Right common carotid artery plus branches (tissue), 1 donor: ENCODE measurements around a stretch of chr10.

DNA sequence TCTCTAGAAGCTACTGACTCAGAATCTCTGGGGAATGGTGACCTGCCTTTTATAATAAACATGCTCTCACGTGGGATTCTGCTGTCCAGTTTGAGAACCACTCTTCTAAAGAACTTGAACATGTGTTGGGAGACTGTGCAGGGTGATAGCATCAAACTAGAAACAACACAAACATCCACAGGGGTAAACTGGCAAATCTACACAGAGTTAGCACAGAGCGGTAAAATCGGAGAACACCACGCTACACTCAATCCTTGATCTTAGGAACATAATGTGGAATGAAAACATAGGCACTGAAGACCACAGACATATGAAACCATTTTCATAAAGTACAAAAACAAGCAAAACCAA, 79.1 kb downstream of the WDR37 start:
- PRO-cap = no peak

DNA sequence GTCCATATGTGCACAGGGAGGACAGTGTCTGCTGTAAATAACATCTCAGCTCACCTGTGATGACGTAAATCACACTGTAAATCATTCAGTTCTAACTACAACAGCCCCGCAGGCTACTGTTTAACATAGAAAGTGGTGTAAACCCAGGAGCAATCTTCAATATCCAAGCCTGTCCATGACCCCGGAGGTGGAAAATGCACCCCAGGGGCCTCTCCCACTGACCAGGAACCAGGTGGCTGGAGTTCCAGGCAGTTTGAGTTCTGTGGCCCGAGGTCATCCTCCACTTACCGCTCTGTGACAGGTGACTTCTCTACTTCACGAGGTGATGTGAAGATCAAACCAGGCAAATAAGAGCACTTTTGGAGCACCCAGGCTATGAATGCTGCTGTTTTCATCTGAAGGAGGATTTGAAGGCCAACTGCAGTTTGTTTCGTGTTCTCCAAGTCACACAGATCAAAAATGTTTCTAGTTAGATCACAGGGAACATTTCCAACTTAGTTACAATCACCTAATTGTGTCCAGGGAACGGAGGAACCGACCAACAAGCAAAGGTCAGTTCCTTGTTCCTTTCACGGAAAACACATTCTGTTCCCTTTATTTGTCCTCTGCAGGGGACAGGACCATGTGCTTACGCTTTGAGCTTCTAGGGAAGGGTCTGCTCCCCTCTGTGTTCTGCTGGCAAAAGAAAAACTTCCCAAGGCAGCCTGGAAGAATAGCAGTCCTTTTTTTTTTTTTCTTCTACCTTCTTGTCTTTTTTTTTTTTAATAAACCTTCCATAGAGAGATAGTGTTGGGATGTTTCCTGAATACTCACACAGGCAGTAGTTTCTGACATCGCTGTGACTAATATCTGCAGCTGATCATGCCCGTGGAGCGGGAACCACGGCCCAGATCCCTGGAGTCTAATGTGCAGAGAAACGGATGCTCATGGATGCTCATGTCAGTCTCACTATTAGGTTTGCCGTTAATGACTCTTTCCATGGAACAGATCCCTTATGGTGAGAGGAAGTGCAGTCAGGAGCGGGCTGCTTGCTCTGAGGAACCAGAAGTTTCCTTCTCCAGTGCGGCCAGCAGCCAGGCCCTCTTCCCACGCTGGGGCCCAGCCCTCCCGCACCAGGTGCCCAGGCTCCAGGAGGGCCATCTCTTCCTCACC, 132.1 kb downstream of the WDR37 start:
- PRO-cap = bidirectional peak, plus-strand start at position 697 of the sequence, minus-strand start at position 409 of the sequence; unidirectional peak, plus-strand start at position 889 of the sequence

DNA sequence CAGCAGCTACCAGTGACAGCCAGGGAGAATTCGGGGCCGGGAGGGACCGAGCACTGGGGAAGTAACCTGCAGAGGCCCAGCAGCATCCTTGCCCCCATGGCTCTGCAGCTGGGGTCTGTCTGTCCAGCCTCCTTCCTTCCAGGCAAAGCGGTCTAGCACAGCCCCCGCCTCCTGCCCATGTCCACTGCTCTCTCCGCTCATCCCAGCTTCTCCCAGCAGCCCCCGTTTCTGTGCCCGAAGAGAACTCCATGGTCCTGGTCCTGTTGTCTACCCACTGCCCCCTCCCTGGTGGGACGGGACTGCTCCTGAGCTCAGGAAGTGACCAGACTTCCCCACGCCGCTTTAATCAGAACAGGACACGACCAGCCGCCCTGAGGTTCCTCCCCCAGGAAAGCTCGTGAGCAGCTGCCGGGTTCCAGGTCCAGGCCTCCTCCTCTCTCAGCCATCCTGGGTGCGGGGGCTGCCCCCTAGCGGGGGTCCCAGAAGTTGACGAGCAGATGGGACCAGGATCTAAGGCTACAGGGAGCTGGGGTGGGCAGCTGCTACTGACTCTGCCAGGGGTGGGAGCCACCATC, 187.5 kb downstream of the WDR37 start:
- PRO-cap = no peak

- PRO-cap = no peak
Observed at GRCh38 chr10:1448280-1448942, 288.9 kb downstream of the ADARB2 start.

- PRO-cap = no peak
Observed at GRCh38 chr10:2986289-2986788, 81.0 kb upstream of the PFKP start.

DNA sequence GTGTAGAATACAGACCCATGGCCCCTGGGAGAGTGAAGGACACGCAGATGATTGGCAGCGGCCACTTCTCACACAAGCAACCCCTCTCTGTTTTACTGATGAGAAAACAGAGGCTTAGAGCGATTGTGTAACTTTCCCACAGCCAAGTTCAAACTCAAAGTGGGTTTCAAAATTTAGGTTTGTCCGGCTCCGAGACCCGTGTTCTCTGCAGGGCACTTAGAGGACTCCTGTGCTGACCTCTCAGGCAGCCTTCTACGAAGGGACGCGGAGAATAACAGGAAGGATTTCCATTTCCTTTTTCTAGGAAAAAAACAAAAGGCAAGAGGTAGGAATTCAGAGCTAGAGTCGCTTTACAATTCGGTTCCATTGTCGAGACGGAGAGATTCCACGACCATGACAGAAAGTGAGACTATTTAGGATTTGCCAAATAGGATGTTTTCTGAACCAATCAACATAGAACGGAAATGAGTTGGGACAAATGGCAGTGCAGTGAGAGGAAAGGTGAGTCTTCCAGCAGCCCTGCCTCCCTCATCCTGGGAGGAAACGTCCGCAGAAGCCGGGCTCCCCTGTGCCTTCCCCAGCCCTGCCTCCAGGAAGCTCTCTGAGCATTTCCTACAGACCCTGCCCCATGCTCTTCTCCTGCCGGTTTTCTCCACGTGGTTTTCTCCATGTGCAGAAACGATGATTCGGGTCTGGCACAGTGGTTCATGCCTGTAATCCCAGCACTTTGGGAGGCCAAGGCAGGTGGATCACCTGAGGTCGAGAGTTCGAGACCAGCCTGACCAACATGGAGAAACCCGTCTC, 67.8 kb upstream of the PITRM1 start:
- PRO-cap = bidirectional peak, plus-strand start at position 531 of the sequence, minus-strand start at position 405 of the sequence

- PRO-cap = bidirectional peak, plus-strand start at chr10:3468524, minus-strand start at chr10:3468256
Observed at GRCh38 chr10:3468071-3468799, 295.7 kb upstream of the PITRM1 start.

DNA sequence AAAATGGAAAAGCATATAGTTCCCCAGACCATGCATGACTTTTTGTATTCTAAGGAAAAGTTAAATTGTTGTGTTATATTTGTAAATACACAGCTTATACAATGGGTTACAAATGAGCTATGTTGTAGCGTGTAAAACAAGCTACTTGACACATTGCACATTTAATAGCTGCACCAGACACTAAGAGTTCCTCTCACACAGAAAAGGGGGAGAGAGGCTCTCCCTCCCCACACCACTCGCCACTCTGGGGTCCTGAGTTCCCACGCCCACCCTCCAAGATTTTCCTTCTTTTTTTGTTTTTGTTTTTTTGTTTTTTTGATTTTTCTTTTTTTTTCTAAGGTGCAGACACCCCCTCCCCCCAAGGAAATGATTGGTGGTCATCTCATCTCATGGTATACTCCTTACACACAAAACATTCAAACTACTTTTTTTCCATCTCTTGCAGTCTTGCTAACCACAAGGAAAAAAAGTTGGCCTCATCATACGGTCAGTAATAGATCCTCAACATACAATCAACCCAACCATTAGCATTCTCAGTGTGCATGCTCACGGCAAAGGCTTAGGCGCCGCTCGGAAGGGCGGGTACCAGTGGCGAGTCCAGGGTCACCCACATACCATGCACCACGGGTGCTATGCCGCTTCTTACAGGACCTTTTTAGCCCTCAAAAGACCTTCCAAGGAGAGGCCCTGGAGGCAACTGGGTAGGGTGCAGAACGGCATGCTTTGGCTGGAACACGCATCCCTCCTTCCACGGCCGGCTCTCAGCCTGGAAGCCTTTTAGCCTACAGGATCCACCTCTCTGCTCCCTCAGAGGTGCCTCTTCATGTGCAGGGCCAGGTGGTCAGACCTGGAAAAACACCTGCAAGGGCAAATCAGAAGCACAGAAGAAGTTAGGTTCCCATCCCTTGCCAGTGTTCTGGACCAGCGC, 6.0 kb downstream of the KLF6 start:
- PRO-cap = no peak

DNA sequence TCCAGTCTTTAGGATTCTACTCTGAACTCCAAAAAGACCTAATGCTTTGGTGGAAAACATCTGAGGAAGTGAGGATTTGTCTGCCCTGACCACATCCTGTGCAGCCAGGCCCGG, 3.7 kb downstream of the KLF6 start:
- PRO-cap = bidirectional peak, plus-strand start outside the sequence, minus-strand start at position 70 of the sequence

GRCh38 chr10:3803687-3804872, 19.1 kb upstream of the KLF6 start:
- PRO-cap = no peak

DNA sequence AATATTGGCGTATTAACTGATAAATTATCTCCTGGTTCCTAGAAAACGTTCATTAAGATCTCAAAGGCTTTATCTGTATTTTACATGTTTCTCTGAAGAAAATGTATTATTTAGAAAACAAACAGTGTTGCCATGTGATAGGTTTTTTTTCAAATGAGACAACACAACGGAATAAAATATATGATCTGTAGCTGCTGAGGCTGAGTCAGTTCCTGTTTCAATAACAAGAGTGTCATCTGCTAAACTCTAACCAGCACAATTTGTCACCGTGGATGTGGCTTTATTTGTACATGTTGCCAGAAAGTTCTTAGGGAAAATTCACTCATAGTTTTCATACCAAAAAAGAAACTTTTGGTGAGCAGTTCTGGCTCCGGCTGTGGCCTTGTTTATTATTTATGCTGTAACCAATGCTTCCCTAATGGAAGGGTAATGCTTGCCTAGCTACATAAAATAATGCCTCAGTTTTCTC, 20.2 kb upstream of the KLF6 start:
- PRO-cap = no peak

DNA sequence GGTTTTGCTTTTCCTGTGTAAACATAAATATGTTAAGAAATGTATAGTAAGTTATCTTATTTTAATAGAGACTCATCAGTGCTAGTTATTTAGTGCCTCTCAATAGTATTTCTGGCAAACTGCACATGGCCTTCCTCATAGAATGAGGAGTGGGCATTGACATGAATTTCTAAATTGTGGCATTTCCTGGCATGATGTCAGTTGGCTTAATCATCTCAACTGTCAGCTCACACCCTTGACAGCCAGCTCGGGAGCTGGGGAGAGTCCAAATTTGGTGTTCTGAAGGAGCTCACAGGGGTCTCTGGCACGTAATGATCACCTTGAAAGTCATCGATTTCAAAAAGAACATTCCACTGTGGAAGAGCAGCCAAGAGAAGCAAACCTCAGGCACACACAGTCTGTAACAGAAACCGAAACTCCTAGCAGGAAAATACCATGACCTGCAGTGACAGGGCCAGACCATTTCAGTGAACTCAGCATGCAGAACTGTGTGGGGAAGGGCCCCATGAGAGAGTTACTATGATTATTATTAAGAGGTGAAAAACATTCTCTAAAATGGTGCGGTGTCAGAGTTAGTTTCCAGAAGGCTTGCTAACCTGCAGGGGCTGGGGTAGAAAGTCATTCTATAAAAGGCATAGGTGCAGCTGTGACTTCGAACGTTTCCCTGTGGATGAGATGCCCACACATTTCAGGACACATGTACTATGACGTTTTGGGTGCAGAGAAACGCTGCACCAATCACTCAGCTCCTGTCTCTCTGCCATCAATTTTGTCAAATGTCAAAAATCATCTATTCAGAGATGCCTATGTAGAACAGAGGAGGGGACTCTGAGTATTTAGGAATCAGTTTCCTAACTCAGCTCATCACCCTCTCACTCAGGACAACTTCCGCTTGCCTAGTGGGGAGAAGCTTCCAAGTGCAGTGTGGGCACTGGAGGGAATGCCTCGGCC, 26.4 kb upstream of the KLF6 start:
- PRO-cap = bidirectional peak, plus-strand start at position 457 of the sequence, minus-strand start at position 405 of the sequence

DNA sequence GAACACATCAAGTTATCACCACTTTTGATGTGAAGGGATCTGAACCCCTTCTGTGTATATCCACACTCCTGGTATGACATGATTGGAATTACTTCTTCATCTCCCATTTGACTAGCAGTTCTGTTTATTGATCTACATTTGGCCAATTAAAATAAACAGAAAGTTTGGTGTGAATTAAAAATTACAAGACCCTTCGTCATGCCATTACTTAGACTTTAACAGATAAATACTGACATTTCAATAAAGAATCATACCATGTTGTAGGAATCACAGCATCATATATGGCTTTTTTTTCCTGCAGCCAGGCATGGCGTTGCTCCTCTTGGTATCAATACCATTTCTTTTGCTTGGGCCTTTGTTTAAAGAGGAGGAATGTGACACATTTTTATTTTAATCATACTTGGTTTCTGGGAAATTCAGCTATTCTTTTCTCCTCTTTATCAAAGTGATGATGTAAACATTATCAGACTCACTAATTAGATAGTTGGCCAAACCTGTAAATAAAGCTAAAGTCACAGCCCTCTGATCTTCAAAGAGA, 38.6 kb upstream of the KLF6 start:
- PRO-cap = unidirectional peak, plus-strand start at position 287 of the sequence

GRCh38 chr10:3825232-3825734, 40.3 kb upstream of the KLF6 start:
- PRO-cap = no peak

- PRO-cap = unidirectional peak, minus-strand start at chr10:3853770; unidirectional peak, minus-strand start at chr10:3853809
Observed at GRCh38 chr10:3853417-3854055, 68.5 kb upstream of the KLF6 start.

DNA sequence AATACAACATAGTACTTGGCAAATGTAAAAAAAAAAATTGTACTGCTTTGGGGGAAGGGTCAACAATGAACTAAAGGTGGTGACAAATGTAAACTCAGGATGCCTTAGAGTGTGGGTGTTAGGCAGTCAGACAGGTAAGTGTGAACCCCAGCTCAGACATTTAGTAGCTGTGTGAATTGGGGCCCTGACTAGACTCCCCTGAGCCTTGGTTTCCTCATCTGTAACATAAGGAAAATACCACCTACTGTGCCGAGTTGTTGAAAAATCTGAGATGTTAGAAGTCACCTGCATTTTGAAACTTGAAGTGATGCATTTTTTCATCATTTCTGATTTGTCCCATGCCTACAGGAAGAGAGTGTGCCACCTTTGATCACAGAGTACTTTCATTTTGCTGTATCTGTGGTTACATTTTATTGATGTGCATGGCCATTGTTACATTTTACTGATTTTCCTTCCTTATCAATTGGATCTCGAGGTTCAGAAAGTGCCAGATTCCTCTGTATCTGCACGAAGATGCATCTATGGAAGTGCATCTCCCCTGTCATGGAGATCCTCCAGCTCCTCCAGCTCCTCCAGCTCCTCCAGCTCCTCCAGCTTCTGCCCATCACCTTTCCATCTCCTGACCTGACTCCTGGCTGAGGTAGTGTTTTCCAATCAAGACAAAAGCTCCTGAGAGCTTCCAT, 90.6 kb upstream of the KLF6 start:
- PRO-cap = no peak

DNA sequence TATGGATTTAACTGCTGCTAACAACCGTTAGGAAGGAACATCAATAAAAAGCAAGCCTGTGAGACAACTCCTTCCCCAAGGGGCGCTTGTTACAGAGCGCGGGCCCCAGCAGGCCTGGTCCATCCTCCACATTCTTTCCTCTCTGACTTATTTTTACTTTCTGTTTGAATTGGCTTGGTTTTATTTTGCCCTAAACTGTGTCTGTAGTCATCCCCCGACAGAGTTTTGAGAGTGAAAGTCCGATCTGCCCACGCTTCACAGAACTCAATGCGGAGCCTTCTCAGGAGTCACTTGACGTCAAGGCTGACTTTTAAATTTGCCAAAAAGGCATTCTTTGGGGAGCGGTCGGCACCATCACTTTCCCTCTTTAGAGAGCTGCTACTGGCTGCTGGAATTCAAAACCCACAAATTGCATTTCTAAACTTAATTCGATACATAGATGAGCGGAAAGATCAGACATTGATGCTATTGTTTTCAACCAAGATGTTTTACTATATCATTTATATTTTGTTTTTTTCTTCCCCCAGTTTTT, 150.2 kb upstream of the KLF6 start:
- PRO-cap = bidirectional peak, plus-strand start at position 220 of the sequence, minus-strand start at position 227 of the sequence

- PRO-cap = no peak
Observed at GRCh38 chr10:3948756-3949460, 163.9 kb upstream of the KLF6 start.

- PRO-cap = no peak
Observed at GRCh38 chr10:4123222-4123666, 338.2 kb upstream of the KLF6 start.

- PRO-cap = no peak
Observed at GRCh38 chr10:4130495-4131243, 345.7 kb upstream of the KLF6 start.